Sigmoid colon (tissue), 4 donors: ENCODE measurements around a stretch of chr10.

DNA sequence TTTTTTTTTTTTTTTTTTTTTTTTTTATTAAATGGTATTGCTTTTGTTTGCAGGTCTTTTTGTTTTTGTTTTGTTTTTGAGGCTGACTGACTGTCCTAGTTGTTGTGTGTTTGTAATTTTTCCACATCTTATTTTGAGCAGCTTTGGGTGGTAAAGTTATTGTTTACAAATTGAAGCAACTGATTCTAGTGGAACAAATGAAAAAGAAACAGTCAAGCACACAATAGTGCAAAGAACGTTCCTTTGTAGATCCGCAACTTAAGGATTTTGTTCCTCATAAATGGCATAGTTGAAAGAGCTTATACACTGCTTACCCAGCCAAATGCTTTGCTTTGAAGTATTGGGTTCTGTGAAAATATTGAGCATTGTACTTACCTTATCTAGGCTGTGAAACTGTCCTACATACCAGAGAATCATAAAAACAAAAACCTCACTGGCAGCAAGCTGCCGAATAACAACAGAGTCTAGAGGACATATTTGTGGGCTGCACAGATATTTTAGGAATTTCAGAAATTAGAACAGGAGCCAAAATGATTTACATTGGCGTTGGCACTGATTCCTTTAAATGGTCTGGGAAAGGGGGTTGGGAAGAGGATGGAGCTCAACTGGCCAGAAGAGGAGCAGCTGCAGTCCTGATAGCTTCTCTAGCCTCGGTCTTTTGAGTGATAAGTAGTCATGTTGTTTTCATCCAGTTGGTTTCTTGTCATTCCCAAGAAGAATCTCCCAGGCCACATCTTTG lies 174.8 kb downstream of the RTKN2 start:
- PRO-cap, result no peak
- RAMPAGE, long total RNA, 4 experiments, result no peak in any of the 4 experiments

GRCh38 chr10:62236030-62236229 lies 32.7 kb downstream of the RTKN2 start:
- PRO-cap, result no peak
- RAMPAGE, long total RNA, 4 experiments, result no peak in any of the 4 experiments

- PRO-cap, result no peak
- RAMPAGE, long total RNA, 4 experiments, result no peak in any of the 4 experiments
Measured at GRCh38 chr10:62243139-62243694, 25.4 kb downstream of the RTKN2 start.

- PRO-cap, result no peak
- RAMPAGE, long total RNA, 4 experiments, result no peak in any of the 4 experiments
Measured at GRCh38 chr10:62433441-62433761, 59.2 kb downstream of the ZNF365 start.

DNA sequence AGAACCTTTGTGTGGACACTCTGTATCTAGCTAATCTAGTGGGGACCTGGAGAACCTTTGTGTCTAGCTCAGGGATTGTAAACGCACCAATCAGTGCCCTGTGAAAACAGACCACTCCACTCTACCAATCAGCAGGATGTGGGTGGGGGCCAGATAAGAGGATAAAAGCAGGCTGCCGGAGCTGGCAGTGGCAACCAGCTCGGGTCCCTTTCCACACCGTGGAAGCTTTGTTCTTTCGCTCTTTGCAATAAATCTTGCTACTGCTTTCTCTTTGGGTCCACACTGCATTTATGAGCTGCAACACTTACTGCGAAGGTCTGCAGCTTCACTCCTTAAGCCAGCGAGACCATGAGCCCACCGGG lies 98.8 kb upstream of the NRBF2 start:
- PRO-cap, result no peak
- RAMPAGE, long total RNA, 4 experiments, result no peak in any of the 4 experiments

DNA sequence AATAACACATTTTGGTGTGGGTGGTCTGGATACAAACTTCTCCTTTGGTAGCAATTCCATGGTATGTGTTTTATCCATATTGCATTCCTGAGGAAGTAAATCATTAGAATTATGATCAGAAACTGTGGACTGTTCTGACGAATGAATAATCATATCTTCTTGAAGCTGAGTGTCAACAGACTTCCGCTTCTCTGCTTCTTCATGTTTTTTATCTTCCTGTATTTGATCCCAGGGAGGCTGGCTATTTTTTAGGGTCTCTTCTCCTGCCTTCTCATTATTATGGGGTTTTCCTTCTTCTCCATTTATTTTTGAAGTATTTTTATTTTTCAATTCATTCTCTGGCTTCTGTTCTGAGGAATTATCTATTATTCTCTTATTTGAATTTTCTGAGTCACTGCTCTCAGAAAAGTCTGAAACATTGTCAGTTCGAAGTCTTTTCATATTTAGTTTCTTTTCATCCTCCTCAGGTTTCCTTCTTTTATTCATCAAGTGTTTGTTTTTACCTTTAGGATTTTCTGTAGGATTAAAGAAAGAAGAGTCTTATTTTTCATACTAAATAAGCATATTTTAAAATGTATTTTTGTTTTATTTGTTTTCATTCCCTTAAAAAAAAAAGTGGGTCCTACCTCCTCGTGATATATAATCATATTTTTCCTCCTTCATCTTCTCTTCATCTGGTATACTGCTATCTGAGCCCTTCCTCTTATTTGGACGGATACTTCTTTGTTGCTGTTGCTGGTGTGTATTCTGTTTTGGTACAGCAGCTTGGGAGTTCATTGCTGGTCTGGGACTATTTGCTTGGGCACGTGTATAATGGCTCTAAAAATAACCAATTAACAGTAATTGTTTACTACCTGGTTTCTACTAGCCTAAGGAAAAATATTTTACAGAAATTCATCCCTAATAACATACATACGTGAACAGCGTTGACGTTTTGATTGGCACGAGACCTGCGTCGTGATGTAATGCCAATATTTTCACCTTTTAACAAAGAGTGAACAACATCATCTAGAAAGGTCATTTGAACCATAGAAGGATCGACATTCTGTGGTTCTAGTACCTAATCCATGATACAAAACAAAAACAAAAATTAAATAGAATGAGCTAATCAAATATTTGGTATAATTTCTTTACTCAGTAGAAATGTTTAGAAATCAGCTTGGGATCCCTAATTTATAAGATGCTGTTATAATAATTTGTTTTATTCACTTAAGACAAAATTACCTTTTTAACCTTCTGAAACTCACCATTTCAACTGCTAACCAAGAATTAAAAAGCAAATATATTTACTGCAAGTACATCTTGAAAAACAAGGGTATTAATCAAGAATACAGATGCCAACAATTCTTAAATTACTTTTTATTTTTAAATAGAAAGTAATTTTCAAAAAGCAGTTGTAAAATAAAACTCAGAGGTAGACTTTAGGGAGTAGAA lies 82.0 kb downstream of the NRBF2 start:
- PRO-cap, result no peak
- RAMPAGE, long total RNA, 4 experiments, result no peak in any of the 4 experiments

GRCh38 chr10:63242131-63242538 lies 109.0 kb downstream of the NRBF2 start:
- PRO-cap, result no peak
- RAMPAGE, long total RNA, 4 experiments, result no peak in any of the 4 experiments

- PRO-cap, result no peak
- RAMPAGE, long total RNA, 4 experiments, result no peak in any of the 4 experiments
Measured at GRCh38 chr10:63260793-63261219, 127.7 kb downstream of the NRBF2 start.

GRCh38 chr10:63442413-63443312 lies 23.1 kb downstream of the JMJD1C start:
- PRO-cap, result no peak
- RAMPAGE, long total RNA, 4 experiments, result start-site peak on the minus strand in 1 of 4 experiments, at chr10:63443033-63443077 at its widest, 21 reads per replicate

GRCh38 chr10:63499461-63500133 lies 21.6 kb upstream of the REEP3 start:
- PRO-cap, result no peak
- RAMPAGE, long total RNA, 4 experiments, result no peak in any of the 4 experiments

- PRO-cap, result no peak
- RAMPAGE, long total RNA, 4 experiments, result no peak in any of the 4 experiments
Measured at GRCh38 chr10:63522417-63522668, 1.1 kb downstream of the REEP3 start.

DNA sequence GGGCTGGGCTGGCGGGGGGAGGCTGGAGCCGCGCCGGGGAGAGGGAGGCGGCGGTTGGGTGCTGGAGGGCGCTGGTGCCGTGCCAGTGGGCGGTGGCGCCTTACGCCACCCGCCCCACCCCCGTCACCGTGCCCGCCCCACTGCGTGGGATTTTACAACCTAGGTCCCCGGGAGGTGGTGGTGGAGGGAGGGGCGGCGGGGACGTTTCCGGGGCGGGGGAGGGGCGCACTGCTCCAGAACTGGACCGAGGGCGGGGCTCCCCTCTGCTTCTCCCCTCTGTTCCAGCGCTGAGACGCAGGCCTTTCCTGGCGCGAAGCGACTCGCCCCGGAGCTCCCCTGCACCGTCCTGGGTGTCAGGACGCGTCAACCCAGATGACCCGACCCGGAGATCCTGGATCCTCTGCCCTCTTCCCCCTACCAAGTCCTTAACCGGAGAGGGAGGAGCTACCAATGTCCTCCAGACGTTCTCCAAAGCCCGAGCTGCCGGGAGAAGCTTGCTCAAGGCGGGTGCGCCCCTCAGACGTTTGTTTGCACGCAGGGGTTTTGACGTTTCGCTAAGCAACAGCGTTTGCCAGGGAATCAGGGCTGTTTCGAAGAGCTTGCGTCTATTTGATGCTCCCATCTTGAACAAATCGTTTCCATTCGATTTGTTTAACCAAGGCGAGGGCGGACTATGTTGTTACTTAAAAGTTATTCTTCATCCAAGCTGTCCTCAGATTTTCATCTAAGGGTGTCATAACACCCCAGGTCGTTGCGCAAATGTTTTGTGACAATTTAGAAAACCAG lies 109.4 kb downstream of the REEP3 start:
- PRO-cap, result no peak
- RAMPAGE, long total RNA, 4 experiments, result start-site peak on the plus strand in 2 of 4 experiments, centred at positions 274 to 527 of the sequence, 6 to 8 reads per replicate

DNA sequence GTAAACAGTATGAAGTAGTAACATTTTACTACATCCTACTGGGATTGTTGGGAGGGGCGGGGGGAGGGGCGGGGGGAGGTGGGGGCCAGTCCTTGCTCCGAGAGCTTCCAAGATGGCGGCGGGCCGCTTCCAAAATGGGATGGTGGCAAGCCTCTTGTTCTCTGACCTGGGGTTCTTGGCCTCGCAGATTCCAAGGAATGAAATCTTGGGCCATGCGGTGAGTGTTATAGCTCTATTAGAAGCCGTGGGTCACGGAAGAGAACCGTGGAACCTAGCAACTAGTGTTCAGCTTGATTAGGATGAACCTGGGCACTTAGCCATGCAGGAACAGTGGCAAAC lies 143.3 kb downstream of the REEP3 start:
- PRO-cap, result no peak
- RAMPAGE, long total RNA, 4 experiments, result no peak in any of the 4 experiments

GRCh38 chr10:63682154-63682771 lies 161.1 kb downstream of the REEP3 start:
- PRO-cap, result no peak
- RAMPAGE, long total RNA, 4 experiments, result no peak in any of the 4 experiments

DNA sequence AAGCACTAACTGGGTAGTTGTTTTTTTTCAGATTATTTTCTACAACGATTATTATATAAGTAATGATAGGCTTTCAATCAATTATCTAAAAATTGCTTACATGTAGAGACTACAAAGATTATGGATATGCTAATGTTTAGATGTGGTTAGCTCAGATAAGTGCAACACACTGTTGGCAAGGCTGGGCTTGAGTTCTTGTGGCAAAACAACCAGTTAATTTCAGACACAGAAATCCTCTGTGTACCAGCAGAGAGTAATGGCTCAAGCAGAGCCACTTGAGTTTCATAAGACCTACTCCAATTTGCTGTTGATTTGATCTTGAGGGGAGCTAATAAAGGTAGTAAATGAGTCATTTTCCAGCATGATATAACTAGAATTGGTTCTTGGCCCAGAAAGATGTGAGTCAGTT lies 185.9 kb downstream of the REEP3 start:
- PRO-cap, result no peak
- RAMPAGE, long total RNA, 4 experiments, result no peak in any of the 4 experiments

DNA sequence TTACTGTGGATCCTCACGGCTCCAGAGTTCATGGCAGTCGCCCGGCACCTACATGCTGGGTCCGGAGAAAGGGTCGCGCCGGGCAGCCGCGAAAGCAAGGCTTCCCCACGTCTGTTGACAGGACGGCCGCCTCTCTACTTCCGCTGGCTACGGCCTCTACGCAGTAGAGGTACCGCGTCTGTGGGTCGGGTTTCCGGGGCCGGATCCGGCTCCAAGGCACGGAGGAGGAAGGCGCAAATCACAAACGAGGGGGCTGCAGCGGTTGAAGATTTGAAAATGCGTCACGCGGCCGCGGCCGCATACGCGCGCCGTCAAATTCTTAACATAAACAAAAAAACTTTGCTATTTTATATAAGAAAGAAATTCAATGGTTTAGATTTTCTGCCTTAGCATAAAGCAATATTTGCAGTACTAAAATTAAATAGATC lies 649.6 kb downstream of the REEP3 start:
- PRO-cap, result no peak
- RAMPAGE, long total RNA, 4 experiments, result no peak in any of the 4 experiments

- PRO-cap, result no peak
- RAMPAGE, long total RNA, 4 experiments, result no peak in any of the 4 experiments
Measured at GRCh38 chr10:67772885-67773272, 65.1 kb downstream of the DNAJC12 start.

GRCh38 chr10:68133440-68133979 lies 24.2 kb downstream of the MYPN start:
- PRO-cap, result no peak
- RAMPAGE, long total RNA, 4 experiments, result no peak in any of the 4 experiments

DNA sequence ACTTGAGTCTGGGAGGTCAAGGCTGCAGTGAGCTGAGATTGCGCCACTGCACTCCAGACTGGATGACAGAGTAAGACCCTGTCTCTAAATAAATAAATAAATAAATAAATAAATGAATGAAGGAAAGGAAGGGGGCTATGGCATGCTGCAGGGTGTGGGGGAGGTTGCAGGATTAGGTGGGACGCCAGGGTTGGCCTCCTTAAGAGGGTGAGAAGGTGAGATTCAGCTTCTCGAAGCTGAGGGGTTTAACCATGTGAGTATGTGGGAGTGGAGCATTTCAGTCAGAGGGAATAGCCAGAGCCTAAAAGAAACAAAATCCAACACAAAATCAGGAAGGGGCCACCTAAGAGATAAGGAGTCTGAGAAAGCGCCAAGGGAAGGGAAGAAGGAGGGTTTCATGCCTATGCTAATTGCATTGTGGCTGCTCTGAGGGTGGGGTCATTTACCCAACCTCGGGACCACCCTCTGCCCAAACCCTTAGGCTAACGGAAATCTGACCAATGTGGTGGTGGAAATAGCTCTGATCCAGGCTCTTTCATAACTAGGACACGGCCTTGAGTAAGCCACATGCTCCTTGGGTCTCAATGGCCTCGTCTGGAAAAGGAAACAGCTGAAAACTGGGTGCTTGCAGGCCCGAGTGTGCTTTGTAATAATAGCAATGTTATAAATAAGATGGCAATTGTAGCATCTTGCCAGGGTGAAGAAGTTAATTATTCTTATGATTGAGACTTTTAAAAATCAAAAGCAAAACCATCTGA lies 15.0 kb upstream of the SRGN start:
- PRO-cap, result no peak
- RAMPAGE, long total RNA, 4 experiments, result no peak in any of the 4 experiments

- PRO-cap, result no peak
- RAMPAGE, long total RNA, 4 experiments, result no peak in any of the 4 experiments
Measured at GRCh38 chr10:69101194-69101745, 13.4 kb downstream of the SRGN start.